M059J (cell line): ENCODE results near the genes KRTAP5-9, LAMTOR1 and FOLR3.

- RAMPAGE, long total RNA, result no peak
Observed at GRCh38 chr11:71481209-71482186, 28.5 kb downstream of the NADSYN1 start.

- RAMPAGE, long total RNA, result no peak
Observed at GRCh38 chr11:71499020-71499402, 28.1 kb upstream of the KRTAP5-7 start.

DNA sequence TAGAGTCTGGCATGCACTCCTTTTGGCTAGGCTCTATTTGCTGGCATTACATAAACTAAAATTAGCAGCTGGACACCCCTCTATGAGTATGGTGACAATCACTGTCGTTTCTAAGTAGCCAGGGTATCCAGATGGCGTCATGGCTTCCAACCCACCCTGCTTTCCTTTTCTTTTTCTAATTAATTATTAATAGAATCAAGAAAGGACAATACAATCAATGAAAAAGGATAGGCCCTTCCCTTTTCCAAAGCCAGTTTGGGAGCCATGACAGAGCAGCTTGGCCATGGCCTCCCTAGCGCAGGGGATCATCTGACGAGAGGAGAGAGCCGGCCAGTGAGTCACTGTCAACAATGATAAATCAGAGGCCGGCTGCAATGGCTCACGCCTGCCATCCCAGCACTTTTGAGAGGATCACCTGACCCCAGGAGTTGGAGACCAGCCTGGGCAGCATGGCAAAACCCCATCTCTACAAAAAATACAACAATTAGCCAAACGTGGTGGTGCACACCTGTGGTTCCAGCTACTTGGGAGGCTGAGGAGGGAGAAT lies 27.6 kb upstream of the KRTAP5-7 start:
- RAMPAGE, long total RNA, result no peak

- RAMPAGE, long total RNA, result no peak
Observed at GRCh38 chr11:71534669-71535241, 3.1 kb upstream of the KRTAP5-8 start.

DNA sequence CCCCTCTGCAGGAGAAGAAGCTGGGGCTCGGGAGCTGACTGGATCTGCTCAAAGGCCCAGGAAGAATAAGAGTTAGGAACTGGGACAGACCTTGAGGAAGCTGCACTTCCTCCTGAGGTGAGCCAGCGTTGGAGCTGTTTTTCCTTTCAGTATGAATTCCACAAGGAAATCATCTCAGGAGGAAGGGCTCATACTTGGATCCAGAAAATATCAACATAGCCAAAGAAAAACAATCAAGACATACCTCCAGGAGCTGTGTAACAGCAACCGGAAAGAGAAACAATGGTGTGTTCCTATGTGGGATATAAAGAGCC lies at the start of gene KRTAP5-9:
TSS of gene KRTAP5-9 (plus strand) at position 154 of the 314 bp plus-strand sequence.
- RAMPAGE, long total RNA, result no peak

DNA sequence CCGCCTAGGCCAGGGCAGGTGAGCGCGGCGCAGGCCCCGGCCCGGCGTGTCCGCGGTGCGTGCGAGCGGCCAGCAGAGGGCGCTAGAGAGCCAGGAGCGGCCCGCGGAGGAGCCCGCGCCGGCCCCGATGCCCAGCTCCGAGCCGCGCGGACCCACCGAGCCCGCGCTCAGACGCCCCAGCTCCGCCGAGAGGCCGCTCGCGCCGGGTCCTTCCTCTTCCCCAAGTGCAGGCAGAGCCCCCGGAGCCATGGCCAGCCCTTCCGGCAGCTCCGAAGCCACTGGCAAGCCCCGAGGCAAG lies 56.6 kb upstream of the KRTAP5-11 start:
- RAMPAGE, long total RNA, result no peak

DNA sequence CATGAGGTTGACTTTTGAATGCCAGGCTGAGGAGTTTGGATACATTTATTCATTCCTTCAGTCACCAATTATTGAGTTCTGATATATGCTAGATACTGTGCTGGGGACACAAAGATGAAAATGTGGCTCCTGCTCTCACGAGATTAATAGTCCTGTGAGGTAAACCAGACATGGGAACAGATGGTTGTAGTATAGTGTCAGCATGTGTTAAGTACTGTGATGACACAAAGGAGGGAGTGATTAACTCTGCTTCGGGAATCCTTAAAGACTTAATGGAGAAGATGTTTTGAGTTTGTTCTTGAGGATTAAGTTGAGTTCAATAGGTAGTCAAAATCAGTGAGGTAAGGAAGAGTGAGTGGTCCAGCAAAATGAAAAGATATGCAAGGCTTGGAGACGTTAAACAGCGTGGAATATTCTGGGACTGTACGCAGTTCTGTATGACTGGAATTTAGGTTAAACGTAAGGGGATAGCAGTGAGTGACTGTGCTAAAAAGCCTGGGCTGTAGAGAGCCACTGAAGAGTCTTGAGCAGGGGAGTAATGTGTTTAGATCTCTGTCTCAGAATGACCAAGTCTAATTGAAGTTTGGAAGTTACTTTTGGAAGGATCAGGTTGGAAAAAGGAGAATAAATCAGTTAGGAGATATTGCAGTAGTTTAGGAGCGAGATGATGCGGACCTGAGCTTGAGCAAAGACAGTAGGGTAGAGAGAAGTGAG lies 11.9 kb downstream of the RNF121 start:
- RAMPAGE, long total RNA, result no peak

DNA sequence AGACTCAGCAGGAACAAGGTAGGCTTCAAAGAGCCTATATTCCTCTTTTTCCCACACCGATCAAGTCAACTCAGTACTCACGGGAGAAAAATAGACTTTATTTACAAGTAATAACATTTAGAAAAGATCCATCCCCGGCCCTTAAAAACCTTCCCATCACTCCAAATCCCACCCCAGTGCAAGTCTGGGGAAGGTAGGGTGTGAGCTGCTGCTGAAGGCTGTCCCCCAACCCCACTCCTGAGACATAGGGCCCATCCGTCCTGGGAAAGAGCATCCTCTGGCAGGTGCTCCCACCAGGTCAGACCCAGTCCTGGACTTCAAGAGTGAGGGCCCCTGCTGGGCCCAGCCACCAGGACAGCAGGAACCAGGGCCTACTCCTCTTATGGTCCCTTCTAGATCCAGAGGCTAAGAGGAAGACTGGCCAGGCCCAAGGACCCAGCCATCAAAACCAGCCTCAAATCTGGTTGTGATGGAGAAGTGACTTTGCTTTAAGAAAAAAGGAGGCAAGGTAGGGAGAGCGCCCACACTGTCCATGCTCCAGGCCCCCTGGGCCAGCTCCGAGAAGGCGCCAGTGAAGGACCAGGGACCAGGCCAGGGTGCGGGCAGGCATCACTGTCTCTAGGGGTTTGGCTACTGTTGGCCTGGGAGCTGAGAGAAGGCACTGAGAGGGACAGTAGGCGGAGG lies 4.2 kb downstream of the IL18BP start:
- RAMPAGE, long total RNA, result no peak

- RAMPAGE, long total RNA, result no peak
Observed at GRCh38 chr11:72012959-72013263, 14.2 kb downstream of the IL18BP start.

DNA sequence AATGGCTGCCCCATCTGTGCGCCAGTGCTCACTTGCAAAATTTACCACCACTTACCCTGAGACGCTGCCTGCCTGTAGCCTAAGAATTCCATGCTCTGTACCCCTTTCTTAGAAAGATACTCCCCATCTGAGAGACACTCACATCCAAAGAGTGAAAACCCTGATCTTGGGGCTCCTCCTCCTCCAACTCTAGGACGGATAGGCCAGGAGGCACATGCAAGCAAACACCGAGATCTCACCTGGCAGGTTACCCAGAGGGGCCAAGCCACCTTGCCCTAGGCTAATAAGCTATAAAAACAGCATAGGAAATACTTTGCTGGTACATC lies 40.7 kb downstream of the NUMA1 start:
- RAMPAGE, long total RNA, result no peak

DNA sequence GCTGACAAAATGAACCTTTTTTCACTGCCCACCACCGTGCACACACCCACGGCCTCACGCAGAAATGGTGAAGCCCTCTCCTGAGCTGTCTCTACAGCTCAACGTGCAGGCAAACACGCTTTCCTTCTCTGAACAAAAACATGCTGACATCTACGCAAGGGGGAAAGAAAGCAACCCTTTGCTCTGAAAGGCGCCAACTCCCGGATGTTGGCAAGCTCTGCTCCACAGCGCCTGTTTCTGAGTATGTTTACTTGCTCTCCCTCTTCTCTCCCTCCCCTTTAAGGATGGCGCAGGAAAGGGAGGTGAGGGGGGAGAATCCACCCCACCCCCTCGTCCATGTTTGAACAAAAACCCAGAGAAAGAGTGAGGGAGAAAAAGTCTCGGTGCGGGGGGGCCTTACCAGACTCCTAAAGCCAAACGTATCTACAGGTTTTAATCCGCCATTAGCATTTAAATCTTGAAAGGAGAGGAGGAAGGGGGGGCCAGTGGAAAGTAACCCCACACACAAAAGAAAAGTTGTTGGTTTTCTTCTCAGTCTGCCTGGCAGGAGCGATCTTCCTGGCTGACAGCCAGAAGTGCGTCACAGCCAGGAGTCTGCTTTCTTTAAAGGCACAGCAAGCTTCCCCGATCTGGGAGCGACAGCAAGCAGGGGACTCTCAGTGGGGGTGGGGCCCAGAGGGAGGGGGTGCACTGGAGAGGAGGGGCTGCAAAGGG lies 39.6 kb downstream of the NUMA1 start:
- RAMPAGE, long total RNA, result no peak

DNA sequence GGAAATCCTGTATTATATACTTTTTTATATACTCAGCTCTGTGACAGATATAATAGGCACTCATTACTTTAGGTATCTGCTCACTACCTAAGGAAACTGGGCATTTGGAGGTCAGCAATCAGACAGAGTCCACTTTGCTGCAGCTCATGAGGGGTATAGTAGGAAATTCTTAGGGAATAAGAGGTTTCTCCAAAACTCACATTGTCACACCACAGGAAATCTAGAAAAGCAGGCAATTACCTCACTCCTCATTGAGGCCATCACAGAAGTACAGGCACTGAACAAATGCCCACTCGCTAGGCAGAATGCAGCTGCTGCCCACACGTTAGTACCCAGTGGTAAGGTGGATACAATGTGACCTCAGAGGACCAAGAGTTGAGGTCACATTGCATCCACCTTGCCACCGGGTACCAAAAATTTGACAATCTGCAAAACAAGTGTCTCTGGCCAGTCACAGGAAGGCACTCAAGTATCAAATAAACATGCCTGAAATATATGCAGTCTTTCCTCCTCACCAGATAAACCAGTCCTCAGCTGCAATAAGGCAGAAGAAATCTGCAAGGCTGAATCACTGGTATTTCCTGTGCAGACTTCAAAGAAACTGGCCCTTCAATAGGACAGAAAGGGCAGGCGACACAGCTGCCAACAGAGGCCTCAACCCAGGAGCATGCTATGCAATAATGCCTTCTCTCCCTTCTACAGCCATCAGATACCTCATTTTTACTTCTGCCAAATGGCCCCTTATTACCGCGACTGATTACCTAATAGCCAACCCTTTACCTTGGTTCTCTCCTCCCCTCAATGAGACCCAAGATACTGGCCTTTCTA lies 8.2 kb downstream of the NUMA1 start:
- RAMPAGE, long total RNA, result no peak

DNA sequence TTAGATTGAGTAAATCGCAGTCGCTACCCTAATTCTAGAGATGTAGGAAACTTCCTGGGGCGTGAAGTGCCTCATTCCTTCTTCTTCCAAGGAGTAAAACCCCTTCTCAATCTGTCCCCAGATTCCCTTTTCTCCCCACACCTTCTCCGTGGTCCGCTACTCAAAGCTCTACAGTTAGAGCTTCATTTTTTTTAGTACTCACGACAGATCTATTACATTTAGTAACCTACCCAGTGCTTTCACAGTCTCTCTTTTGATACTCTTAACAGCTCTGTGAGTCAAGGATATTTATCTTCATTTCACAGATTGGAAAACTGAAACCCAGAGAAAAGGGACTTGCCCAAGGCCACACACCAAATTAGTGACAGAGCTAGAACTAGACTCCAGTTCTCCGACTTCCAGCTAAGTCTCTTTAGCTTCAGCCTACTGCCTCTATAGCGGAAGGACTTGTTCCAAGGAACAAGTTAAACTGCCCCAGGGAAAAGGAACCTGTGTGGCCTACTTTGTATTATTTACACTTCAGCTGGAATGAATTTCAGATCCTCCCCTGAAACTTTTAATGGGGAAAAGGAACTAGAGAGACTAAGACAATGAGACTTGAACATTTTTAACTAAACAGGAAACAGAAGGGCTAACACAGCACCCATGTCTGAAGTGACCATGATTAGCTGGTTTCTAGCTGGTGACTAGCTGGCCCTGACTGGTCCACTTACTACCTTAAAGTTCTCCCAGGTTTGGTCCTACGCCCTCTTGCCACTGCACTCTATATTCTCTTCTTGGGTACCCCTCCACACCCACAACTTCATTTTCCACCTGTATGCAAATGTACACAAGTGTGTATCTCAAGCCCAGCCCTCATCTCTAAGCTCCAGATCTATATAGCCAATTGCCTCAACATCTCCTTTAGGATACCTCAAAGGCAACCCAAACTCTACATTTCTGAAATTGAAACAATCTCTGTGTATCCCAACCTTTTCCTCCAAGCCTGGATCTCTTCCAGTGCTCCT lies 1.3 kb downstream of the LRRC51 start:
- RAMPAGE, long total RNA, result no peak

DNA sequence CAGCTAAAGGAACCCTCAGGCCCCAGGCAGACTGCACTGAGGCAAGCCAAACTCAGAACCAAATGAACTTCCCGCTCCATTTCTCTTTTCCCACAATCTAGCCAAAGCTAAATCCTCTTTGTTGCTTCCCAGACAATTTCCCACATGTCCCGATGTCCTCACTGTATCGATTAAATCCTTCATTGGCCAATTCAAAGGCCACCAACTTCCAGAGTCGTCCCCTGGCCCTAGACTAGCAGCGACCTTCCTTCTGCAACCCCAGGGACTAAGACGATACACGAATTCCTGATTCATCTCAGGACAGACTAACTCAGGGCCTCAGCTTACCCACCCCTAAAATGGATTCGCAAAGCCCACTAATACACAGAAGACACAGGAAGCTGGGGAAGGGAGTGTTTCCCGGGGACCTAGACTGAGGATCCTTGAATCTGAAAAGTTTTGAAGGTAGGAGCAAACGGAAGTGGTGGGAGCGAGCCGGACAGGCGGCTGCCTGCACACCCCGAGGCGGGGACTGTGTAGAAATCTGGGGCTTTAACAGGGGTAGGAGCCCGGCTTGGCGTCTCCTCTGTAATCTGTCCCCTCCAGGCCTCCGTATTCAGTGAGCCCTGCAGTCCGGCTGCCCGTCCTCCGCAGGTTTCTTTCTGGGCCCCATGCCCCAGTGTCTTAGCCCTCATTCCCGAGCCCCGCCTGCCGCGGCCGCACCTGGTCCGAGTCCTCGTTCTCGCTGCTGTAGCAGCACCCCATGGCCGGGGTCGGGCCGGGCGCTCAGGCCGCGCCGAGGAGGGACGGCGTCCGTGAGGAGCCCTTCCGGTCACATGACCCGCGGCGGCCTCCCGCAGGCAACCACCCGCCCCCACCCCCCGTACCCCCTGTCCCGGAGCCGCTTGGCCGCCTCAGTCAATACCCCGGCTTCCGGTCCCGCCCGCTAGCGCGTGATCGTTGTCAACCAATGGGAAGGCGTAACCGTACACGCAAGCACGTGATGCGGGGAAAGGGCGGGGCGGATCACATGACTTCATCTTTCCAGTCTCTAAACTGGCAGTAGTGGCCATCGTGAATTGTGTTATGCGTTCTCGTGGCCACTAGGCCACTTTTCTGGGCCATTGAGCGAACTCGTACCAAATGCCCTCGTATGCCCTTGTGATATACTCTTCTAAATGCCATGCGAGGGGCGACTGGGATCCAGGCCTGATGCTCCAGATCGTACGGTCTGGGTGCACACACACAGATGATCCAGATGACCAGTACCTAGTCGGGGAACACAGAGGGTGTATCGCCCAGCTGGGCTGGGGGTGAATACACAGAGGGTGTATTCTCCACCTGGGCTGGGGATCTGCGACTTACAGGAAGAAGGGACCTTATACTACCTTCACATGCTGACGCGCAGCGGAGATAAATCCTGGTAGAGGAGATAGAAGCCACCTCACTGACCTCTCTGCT lies at the start of gene LAMTOR1:
TSS of gene LAMTOR1 (minus strand) at position 817 of the 1,440 bp plus-strand sequence.
- RAMPAGE, long total RNA, result start-site peak on the minus strand centred at position 791 of the sequence, 53 bp wide, 479 and 179 reads in 2 replicates

DNA sequence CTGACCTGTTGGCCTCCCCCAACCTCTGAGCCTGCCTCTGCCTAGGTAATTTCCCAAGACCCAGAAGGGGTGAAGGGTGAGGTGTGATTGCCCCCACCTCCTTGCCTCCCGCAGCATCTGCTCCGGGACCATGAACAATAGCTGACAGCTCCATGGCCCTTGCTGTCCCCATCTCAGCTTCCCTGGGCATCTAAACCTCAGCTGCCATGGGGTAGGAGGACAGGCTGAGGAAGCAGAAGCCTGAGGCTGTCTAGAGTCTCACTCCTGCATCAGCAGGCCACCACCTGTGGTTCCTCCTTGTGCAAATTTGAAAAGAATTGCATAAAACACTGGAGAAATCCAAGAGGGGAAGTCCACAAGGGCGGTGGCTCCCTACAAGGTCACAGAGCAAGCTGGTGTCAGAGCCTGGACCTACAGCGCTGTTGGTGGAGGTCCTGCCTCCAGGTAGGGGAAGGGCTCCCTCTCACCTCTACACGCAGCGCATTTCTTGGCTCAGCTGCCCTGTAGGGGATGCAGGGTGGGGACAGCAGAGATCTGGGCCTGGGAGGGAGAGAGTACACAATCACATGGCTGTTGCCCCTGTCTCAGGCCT lies at the start of gene FOLR3:
TSS of gene FOLR3 (plus strand) at position 401 of the 592 bp plus-strand sequence.
- RAMPAGE, long total RNA, result no peak

GRCh38 chr11:72162817-72163188 lies 27.3 kb downstream of the FOLR3 start:
- RAMPAGE, long total RNA, result no peak

GRCh38 chr11:72221437-72221825 lies 3.1 kb upstream of the INPPL1 start:
- RAMPAGE, long total RNA, result no peak

DNA sequence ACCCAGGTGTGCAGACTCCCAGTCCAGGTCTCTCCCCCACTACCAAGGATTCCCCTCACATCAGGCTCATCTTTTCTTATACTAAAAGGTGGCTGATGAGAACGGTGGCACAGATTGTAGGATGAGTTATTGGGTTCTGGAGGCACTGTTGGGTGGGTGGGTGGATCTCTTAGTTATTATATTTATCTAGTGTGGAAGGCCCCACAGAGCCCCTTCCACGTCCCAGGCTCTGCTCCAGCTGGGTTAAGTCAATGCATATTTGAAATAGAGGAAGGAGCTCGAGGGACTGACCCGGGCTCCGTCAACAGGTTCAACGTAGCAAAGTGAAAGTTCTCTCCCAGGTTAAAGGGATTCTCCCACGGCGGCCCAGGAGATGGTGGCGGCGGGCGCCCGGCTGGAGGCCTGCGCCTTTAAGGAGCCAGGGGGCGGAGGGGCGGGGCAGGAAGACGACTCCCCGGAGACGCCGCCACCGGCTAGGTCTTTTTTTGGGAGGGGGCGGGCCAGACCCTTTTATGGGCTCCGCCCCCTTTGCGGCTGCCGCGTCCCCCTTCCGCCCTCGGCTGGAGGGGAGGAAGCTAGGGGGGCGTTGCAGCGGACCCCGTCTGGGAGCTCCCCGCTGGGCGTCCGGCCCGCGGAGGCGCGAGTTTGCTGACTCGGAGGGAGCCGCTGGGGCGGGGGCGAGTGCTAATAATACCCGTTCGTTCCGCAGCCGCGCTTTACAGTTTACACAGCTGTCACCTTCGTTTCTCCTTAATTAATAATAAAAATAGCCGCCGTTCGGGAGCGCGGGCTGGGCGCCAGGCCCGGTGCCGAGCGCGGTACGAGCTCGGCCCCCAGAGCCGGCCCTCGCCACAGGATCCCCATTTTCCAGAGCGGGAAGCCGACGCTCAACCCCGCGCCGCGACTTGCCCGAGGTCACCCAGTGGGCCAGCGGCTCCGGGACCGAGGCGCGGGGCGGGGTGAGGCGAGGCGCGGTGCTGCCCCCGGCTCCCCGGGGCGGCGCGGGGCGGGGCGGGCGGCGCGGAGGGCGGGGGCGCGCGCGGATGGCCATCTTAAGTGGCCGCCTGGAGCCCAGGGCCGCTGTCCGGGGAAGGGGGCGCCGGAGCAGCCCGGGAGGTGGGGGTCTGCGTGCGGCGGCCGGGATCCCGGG lies 1.3 kb upstream of the INPPL1 start:
- RAMPAGE, long total RNA, result no peak

- RAMPAGE, long total RNA, result no peak
Observed at GRCh38 chr11:72225646-72226334, 1.2 kb downstream of the INPPL1 start.

DNA sequence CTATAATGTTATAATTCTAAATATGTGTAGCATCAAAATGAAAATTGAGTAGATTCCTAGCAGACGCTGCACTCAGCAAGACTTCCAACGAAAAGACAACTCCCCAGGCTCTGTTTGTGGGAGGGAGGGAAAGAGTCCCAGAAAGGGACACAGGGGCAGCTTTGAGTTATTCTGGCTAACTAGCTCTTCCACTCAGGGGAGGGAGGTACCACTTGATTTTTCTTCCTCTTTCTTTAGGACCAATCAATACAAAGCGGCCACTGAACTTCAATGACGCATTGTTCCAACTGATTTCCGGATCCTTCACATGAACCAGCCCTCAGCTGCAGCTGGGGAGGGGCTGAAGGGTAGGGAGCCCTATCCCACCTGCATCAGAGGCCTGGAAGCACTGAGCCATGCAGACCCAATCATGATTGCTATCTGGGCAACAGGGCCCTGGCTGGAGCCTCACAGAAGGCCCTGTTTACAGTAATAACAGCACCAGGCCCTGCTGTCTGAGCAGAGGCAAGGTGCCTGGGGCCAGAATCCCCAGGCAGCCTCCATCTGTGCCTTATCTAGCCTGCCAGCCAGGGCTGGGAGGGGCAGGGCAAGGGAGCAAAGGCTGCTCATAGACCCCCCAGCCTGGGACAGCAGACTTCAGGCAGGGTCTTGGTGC lies 22.7 kb downstream of the CLPB start:
- RAMPAGE, long total RNA, result no peak